Natural killer cell (primary cell): ENCODE measurements around the gene ARHGAP44.

DNA sequence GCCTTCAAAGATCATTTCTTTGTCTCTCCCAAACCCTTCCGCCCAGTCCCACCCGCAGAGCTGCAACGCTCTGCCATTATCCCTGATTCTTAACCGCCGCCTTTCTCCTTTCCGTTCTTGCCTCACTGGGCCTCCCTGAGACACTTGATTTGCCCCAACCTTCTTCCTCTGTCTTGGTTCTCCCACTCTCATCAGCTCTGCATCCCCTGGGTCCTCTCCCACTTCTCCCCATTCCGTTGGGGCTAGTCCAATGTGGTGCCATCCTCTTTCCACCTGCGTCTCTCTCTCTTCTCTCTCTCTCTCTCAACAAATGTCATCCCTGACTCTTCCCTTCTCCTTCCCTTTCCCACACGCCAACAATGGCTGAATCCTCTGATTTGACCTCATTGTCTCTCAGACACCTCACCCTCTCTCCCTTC is 501 bp upstream of the ZNF18 start:
- PRO-cap = no peak

DNA sequence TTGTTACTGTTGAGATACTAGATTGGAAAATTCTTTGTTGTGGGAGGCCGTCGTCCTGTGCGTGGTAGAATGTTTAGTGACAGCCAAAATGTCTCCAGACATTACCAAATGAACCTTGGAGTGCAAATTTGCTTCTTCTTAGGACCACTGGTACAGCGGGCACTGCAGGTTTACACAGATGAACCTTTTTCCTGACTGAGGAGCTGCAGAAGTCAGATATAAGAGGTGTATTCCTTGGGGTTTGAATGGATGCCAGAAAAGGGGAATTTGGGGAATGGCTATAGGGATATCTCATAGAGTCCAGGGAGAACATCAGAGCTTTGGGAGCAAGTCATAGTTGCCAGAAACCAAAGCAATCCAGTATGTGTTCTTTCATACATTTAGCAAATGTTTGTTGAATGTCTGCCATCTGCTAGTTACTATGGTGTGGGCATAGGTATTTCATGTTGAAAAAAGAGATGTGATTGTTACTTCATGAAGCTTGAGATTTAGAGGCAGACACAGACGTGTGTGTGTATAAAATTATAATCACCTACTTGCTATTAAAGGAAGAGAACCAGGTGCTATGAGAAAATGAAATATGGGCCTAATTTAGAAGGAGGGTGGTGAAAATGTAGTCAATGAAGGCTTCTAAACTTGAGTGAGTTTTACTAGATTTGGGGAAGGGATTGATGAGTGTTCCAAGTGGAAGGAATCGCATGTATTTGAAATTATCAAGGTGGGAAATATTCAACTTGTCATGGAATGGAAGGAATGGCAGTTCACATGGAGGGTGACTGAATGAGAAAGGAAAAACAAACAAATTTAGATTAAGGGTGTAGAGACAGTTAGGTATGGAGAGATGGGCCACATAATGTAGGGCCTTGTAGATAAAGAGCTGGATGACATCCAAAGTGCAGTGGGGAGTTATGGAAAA is 47.0 kb downstream of the MAP2K4 start:
- PRO-cap = no peak

DNA sequence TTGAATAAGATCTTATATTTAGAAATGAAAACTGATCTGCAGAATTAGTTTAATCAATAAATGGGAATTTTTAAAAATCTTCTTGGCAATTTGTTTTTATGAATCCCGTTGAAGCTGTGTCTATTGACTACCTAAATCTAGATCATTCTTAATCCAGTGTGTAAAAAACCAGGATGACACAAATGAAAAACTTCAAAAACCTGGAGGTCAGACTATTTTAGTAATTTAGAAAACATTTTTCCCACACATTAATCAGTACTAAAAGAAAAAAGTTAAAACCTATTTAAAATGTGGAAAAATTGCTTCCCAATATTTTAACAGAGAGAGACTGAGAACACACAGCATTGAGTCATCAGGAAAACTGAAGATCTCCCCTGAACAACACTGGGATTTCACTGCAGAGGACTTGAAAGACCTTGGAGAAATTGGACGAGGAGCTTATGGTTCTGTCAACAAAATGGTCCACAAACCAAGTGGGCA is 60.4 kb downstream of the MAP2K4 start:
- PRO-cap = no peak

- PRO-cap = no peak
Observed at GRCh38 chr17:12150212-12150748, 129.6 kb downstream of the MAP2K4 start.

- PRO-cap = no peak
Observed at GRCh38 chr17:12619406-12619964, 46.2 kb upstream of the MYOCD start.

DNA sequence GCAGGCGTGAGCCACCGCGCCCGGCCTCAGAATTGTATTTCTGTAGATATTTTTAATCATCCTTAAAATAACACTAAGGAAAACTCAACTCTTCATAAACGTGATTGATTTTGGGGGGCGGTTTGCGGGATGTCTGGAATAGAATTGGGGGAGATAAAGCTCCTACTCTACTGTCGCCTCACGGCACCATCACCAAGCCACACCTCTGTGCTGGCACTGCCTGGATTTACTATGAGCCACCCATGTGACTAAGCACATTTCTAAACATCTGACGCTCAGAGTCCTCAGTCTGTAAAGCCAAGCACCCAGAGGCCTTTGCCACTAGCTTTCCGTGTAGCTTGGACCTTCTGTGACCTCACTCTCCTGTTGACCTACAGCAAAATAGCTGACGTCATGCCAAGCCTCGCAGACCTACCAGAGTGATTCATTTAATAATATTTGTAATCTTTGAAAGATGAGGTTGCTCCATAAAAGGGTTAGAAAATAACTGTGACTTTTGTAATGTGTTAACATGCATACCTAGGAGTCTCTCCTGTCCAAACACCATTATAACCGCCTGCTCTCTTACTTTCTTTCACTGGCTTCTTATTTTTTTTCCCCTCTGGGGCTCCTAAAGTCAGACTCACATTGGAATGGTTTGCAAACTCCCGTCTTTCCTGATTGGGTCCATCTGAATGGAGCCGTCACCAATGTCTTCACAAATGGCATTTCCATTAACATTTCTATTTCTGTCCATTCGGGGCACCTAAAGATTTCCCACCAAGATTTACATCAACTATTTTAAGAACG is 38.4 kb upstream of the MYOCD start:
- PRO-cap = no peak

GRCh38 chr17:12664829-12665269 is 841 bp upstream of the MYOCD start:
- PRO-cap = no peak

- PRO-cap = no peak
Observed at GRCh38 chr17:12680266-12681410, 14.9 kb downstream of the MYOCD start.

- PRO-cap = no peak
Observed at GRCh38 chr17:12789254-12789663, at the start of gene ARHGAP44. Gene ARHGAP44 (plus strand): TSS chr17:12789498.

- PRO-cap = no peak
Observed at GRCh38 chr17:12789664-12790437, 553 bp downstream of the ARHGAP44 start.

- PRO-cap = no peak
Observed at GRCh38 chr17:12811906-12812503, 22.7 kb downstream of the ARHGAP44 start.

DNA sequence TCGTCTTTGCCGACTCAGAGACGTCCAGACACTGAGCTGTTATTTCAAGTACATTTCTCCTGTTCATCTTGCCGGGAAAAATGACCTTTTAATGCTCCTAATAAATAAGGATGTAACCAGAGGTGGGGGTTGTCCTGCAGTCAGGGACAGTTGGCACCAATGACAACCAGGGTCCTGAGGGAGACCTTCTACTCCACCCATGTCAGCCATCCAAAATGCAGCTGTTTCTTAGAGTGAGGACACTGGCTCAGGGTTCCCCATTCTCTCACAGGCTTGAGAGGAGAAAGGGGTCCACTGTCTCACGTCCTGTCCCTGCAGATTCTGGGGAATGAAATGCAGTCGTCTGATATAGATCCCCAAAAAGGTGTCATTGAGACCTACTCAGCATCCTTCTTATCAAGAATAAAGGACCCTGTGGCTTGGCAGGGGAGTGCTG is 28.5 kb downstream of the ELAC2 start:
- PRO-cap = no peak

DNA sequence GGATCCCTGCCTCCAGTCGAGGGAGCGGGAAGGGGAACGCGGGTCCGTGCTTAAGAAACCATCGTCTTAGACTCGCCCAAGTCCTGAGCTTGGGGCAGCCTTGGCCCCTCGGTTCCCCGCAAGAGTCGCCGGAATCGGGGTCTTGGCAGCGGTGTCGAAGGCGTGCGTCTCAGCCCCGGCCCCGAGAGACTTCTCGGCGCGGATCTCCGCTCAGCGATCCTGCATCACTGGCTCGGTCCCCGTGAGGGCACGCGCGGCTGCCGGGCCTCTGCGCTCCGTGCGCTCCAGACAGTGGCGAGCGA is 453 bp downstream of the HS3ST3A1 start:
- PRO-cap = no peak

- PRO-cap = no peak
Observed at GRCh38 chr17:14006435-14006943, 62.8 kb upstream of the COX10 start.

DNA sequence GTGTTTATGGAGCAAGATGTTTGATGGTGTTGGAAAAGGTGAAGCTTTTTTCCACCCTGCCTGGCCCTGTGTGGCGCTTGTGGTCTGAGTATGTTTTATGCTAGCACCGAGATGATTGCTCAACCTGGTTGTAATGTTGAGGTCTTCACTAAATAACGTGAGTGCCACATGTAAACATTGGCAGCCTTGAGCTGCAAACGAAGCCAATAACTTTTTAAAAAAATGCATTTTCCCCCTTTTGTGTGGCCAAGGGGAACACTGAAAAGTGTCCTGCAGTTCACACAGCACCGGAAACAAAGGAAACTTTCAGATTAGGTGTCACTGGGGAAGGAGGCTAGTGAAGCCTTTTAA is 15.6 kb downstream of the HS3ST3B1 start:
- PRO-cap = no peak

GRCh38 chr17:14705286-14705666 is 404.4 kb downstream of the HS3ST3B1 start:
- PRO-cap = no peak

GRCh38 chr17:15185493-15185952 is 79.6 kb downstream of the PMP22 start:
- PRO-cap = no peak

DNA sequence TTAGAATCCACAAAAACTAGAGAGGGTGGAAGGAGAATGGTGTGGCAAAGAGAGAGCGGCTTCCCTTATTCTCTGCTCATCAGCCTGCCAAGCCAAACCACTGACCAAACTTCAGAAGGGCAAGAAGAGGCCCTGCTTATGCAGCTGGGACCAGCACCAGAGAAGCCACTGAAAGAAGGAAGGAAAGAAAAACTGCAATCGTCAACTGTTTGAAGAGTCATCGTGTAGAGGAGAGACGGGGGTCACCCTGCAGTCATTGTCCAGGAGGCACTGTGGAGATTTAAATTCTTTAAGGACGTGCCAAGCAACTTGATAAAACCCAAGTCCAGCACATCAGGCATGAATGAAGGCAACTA is 15.6 kb downstream of the PMP22 start:
- PRO-cap = no peak

GRCh38 chr17:15264411-15264903 is 669 bp downstream of the PMP22 start:
- PRO-cap = no peak

- PRO-cap = no peak
Observed at GRCh38 chr17:15351787-15352436, 10.5 kb upstream of the TEKT3 start.